Parotid gland (tissue), 1 donor: ENCODE results near the gene ISM1.

- PRO-cap: no peak
These were observed 66.7 kb upstream of the BMP2 start for GRCh38 chr20:6700497-6701489.

DNA sequence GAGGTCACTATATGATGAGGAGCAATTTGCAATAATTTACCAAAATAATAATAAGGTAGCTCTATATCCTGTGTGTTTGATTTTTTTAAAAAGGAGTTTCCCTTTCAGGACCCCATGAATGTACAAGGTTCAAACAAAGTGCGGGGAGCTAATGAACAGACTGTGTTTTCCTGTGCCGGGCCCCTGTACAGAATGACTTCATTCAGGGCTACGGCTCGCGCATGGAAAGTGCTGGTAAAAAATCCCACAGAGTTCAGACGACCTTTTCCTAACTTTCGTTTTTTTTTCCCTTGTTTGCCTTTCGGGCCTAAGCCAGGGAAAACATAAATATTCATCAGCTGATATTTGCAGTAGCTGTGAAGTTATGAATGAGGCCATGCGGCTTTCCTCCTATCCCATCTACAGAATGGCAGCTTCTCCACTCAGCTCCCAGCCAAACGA lies 74.0 kb downstream of the HAO1 start:
- PRO-cap: no peak

GRCh38 chr20:7981853-7982341 lies 37.7 kb downstream of the TMX4 start:
- PRO-cap: no peak

- PRO-cap: no peak
These were observed 36.0 kb downstream of the TMX4 start for GRCh38 chr20:7983536-7984061.

GRCh38 chr20:7996929-7997799 lies 22.4 kb downstream of the TMX4 start:
- PRO-cap: no peak

- PRO-cap: no peak
These were observed 70.8 kb downstream of the PLCB1 start for GRCh38 chr20:8202649-8203391.

DNA sequence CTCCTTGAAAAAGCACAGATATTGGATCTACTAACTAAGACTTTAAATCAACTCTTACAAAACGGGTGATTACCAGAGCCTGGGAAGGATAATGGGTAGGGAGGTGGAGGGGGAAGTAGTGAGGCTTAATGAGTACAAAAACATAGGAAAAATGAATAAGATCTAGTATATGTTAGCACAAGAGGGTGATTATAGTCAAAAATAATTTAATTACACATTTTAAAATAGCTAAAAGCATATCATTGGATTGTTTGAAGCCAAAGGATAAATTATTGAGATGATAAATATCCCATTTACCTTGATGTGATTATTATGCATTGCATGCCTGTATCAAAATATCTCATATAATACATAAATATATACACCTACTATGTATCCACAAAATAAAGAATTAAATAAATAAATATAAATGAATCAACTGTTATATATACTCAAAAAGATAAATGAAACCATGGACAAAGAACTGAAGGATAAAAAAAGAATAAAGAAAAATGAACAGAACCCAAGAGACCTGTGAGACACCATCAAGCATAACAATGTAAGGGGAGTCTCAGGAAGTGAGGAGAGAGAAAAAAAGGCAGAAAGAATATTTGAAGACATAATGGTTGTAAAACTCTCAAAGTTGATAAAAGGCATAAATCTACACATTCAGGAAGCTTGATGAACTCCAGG lies 426.0 kb downstream of the PLCB1 start:
- PRO-cap: no peak

DNA sequence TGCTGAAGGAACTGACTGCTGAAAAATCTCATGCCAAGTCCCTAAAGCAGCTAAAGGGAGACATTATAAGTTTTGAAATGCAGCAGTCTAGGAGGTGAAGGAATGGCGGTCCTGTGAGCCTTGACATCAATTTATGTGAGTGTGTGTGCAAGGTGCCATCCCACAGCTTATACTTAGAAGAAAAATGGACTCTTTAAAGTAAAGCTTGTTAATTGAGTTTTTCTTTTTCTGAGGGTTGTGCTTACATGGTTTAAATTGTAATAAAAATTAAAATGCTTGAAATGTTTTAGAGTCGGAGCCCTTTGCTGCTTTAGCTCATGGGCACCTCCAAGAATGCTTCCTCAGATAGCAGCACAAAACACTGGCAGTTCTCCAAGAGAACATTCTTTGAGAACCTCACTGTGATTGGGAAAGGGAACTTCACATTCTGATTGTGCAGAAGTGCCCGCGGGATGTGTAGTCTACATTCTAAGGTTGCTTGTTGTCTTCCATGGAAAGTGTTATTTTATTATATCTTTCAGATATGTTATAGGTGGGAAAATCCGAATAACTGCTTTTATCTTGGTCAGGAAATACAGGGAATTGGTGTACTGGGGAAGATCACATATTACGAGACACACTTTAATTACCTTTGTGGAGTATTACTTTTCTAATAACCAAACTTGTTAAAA lies 44.2 kb downstream of the PLCB4 start:
- PRO-cap: no peak

DNA sequence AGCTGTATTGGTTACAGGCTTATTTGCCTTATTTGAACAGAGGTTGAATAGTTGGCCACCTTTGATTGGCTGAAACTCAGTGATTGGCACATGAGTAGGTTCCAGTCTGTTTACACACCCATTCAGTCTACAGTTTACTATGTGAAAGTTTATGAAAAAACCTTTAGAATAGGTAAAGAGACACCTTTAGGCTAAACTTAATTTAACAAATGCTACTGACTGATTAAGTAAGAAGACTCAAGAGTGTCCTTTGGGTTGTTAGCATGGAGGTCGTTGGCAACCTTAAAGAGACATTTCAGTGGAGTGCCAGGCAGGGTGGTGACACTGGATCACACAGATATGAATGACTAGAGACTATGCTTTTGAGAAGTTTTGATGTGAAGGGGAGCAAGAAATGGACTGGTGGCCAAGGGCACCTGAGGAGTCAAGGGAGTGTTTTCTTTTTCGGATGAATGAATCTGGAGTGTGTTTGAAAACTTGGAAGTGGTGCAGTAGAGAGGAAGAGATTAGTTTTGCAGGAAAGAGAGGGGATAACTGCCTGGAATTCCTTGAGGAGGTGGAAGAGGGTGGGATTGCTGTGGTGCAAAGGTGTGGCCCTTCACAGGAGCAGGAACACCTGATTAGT lies 110.6 kb upstream of the LAMP5 start:
- PRO-cap: no peak

- PRO-cap: no peak
These were observed 100.0 kb downstream of the SNAP25 start for GRCh38 chr20:10318549-10319030.

DNA sequence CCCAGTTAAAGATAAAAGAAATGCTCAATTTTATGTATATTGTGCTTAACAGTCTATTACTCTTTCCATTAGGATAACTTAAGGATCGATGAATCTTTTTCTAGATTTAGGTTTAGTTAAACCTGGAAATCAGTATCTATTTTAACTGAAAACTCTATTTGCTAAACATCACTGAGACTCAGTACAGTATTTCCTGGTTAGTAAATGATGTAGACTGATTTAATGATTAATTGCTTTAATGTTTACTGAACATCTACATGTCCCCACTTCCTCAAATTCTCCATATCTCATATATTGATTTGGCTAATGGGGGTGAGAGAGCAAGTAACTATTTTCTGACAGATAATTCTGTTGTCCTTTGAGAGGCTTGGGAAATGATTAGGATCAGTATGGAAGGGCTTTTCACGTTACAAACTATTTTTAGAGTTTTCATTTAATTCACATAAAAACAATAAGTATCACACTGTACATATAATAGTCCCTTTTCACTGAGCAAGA lies 10.3 kb downstream of the MKKS start:
- PRO-cap: no peak

- PRO-cap: no peak
These were observed 116.1 kb downstream of the JAG1 start for GRCh38 chr20:10557628-10558188.

DNA sequence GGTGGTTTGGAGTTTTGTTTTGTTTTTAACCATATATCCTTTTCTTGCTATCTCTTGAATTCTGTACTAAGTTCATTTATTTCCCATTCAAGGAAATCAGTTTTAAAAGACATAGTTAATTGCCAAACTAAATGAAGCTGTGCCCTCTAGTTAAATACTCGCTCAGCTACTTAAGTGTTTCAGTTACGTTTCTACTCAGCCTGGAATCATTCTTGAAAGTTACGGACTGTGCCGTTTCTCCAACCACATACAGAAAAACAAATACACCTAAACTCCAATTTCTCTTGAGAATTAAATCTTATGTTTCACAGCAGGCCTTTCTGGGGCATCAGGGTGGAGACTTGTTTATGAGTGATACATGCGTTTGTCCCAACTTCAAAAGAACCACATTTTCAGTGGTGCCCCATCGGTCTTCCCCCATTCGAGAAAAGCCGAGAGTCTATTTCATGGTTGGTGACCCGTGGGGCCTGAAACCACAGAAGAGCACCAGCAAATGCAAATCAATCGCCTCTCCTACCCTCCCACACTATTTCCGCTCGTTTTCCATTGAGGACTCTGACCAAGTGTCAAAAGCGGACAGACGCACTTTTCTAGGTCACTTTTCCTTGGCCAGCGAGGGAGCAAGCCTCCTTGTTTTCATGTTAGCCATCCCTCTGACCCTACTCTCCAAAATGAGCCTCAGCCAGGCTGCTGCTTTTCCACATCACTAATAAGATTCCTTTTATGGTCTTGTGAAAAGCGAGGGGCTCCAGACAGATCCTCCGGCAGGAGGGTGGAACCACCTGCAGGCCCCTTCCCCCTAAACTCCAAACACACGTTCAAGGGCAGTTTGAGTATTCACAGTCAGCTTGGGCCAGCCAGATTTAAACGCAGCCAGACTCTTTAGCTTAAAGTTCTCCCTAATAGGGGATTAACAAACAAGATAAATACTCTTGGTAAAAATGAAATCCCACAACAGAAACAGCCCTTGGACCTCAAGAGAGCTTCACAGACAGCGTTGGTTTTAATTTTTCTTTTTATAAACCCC lies 3.1 kb downstream of the JAG1 start:
- PRO-cap: unidirectional peak, plus-strand start at position 598 of the sequence

GRCh38 chr20:10805781-10806293 lies 132.0 kb upstream of the JAG1 start:
- PRO-cap: unidirectional peak, minus-strand start at chr20:10805996

- PRO-cap: bidirectional peak, plus-strand start at chr20:11890893, minus-strand start at chr20:11890672; unidirectional peak, plus-strand start at chr20:11891040
These were observed 27.2 kb upstream of the BTBD3 start for GRCh38 chr20:11890259-11891129.

DNA sequence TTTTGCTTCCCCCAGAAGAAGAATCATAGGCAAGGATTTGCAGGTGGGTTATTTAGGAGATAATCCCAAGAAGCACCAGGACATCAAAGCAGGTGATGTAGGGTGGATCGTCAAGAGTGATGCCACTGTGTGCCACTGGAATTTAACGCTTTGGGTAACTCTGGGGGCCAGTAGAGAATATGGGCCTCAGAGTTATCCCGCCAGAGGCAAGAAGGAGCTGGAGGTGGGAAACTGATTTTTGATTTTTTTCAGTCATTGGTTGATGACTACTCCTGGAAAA lies 368.5 kb downstream of the BTBD3 start:
- PRO-cap: no peak

DNA sequence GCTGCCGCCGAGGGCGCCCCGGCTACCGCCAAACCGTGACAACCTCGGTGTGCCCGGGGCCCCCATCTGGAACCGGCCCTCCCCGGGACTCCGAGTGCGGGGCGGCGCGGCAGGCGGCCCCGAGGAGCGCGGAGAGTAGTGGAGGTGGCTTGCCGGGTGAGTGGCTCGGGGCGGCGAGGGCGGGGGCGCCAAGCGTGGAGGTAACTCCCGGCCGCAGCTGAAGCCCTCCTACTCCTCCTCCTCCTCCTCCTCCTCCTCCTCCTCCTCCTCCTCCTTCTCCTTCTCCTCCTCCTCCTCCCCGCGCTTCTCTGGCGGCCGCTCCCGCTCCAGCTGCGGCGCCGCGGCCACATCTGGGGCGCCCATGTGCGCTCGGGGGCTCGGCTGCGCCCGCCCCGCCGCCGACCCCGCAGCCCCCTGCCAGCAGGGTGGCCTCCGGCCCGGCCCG lies at the start of gene ISM1:
Gene ISM1 (plus strand): TSS at position 286 of the 445 bp plus-strand sequence.
- PRO-cap: no peak

DNA sequence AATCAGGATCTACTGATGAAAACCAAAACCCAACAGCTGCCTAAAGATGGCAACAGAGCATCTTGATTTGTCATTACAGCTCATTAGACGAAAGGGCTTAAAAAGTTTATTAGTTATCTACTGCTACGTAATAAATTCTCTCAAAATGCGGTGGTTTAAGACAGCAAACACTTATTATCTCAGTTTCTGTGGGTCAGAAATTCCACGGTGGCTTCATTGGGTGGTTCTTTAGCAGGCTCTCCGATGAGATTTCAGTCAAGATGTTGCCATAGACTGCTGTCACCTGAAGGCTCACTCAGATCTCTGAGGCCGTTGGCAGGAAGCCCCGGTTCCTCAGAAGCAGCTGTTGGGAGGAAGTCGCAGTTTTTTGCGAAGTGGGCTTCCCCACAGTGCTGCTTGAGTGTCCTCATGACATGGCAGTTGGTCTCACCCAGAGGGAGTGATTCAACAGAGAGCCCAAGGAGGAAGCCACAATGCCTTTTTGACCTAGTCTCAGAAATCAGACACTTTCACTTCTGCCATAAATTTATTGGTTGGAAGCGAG lies 208.5 kb downstream of the TASP1 start:
- PRO-cap: no peak

- PRO-cap: no peak
These were observed 18.1 kb downstream of the ESF1 start for GRCh38 chr20:13766640-13766983.

- PRO-cap: no peak
These were observed 110.6 kb downstream of the FLRT3 start for GRCh38 chr20:14226689-14227399.